Epithelial cell of esophagus (primary cell): ENCODE data around the genes P2RX6 and PPM1F.

- RRBS = no CpG with 5 or more reads among the region's 7 CpGs
Measured at GRCh38 chr22:20772018-20772477, 1.9 kb upstream of the SERPIND1 start.

DNA sequence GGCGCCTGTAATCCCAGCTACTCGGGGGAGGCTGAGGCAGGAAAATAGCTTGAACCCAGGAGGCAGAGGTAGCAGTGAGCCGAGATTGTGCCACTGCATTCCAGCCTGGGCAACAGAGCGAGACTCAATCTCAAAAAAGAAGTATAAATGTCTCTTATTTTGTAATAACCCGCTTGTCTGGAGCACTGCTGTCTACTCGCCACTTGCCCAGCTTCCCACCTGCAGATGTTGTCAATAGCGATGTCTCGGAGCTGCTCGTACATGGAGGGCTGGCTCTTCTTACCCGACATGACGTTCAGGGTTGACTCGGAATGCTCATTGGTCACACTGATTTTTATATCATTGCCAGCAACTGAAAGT is 27.8 kb downstream of the SERPIND1 start:
- RRBS = no CpG with 5 or more reads among the region's 12 CpGs

GRCh38 chr22:20819656-20819990 is 39.0 kb downstream of the PI4KA start:
- RRBS = no CpG with 5 or more reads among the region's 8 CpGs

DNA sequence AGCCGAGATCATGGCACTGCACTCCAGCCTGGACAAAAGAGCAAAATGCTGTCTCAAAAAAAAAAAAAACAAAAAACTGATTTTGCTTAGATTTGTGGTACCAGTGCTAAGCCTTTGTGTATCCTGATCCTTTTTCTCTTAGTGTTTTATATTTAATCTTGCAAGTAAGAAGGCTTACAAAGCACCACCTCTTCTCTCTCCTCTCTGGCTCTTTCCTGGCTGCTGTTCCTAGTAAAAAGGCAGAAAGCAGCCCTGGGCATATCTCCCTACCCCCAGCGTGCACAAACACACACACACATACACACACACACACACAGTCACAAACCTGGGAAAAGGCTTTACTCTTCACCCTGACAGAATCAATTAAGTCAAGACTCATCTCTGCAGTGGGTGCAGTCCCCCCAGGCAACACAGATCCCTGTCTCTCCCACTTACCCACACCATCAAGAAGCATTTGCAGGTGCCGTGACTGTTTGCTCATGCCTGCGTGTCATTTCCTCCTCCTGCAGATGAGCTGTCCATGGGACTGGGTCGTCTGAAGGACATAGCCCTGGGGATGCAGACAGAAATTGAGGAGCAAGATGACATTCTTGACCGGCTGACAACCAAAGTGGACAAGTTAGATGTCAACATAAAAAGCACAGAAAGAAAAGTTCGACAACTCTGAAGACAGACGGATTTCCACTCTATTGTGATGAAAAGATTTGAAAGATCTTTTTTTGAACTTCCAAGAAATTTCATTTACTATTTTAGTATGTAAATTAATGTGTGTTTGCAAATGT is 28.6 kb downstream of the SNAP29 start:
- RRBS = no CpG with 5 or more reads among the region's 8 CpGs

GRCh38 chr22:20958115-20958427 is 9.0 kb upstream of the AIFM3 start:
- RRBS = no CpG with 5 or more reads among the region's 4 CpGs

- RRBS = no CpG with 5 or more reads among the region's 21 CpGs
Measured at GRCh38 chr22:21014513-21015713, at the start of gene P2RX6. Gene P2RX6 (plus strand): TSS chr22:21015165.

DNA sequence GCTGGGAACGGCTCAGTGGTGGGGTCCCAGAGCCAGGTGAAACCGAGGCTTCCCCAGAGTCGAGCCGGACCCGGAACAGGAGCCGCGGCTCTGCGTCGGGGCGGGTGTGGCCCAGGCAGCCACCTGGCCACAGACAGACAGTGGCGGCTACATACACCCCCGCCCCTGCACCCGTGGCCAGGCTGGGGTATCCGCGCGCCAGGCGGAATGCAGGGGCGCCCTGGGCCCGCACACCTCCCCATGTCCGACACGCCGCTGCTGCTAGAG is 266 bp downstream of the SLC7A4 start:
- RRBS = no CpG with 5 or more reads among the region's 22 CpGs

DNA sequence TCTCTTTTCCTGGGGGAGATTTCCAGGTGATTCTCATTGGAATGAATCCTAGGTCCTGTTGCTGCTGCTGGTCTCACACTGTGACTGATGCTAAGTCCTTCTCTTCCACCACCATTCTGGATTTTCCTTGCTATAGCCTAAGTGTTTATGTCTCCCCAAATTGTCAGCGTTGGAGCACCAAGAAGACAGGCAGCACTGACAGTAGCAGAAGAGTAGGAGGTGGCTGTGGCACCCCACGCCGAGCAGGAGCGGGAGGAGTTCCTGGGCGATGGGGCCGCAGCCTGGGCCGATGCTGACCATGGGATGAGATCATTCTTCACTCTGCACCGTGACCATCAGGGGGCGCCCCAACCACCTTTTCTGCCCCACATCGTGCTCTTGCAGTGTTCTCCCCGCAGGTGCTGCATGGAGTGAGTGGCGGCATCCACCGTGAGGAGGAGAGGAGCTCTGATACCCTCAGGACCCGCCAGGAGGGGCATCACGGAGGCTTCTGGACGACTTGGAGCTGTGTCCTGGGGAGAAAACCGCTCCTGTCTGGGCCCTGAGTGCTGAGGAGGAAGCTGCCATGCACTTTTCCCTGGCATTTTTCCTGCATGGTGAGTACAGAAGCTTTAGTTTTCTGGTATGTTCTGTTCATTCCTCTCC is 57.0 kb downstream of the LRRC74B start:
- RRBS = no CpG with 5 or more reads among the region's 17 CpGs

DNA sequence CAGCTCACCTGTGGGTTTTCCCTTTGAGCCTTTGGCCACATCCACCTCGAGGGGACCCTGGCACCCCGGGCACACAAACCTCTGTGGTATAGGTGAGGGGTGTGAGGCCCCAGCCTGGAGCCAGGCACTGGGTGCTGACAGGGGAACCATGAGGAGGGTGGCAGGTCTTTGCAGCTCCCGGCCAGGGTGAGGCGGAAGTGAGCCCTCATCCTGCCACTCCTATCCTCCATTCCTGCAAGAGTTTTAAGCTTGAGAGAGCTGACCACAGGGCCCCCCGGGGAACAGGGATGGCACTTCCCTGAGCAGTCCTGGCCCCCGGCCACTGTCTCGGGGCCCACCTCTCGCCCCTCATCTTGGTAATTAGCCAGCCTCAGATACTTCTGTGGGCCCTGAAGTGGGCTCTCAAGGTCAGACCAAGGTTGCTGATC is 19.1 kb upstream of the TMEM191C start:
- RRBS = no CpG with 5 or more reads among the region's 8 CpGs

- RRBS = no CpG with 5 or more reads among the region's 14 CpGs
Measured at GRCh38 chr22:21457202-21457866, 9.9 kb upstream of the TMEM191C start.

DNA sequence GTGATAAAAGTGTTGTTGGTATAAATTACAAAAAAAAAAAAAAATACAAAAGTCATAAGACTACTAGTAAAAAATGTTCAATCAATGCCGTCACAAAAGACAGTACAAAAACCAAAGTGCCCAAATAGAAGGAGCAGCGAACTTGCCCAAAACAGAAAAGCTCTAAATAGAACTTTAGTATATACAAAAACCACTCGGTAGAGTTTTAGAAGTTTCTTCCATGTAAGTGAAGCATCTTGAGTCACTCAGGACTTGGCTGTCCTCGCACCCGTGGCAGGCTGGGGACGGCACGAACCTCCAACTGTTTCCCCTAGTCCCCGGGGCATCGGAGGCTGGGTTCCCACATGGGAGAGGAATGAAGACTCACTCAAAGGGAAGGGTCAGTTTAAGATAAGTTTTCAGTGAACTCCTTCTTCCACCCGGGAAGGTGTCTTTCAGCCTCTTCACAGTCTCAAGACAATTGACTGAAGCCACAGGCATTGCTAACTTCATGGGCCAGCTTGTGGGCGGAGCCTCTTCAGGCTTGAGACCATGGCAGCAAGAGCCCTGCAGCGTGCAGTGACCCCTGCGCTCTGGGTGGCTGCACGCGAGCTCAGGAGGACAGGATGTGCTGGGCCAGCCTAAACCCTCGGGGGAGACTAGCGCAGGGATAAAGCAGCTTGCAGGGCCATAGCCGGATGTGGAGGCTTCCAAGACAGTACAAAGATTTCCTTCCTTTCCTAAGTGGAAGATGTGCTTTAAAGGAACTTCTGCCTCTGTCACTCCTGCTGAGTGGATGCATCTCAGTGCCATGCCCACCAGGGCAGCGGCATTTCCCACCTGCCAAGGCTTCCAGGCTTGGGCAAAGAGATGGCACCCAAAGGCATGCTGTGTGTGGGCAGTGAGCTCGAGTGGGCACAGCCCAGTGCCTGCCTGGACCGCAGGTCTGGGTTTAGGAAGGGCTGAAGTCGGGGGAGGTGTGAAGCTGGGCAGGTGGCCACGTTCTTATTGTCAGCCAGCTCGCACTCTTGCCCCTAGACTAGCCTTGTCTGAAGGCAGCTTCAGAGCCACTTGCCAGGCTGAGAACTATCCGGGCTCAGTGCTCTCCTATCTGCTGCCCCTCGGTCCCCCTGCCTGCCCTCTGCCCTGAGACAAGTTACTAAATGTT is 32.8 kb downstream of the PPIL2 start:
- RRBS = 29% methylated on average over 1 of the region's 26 CpGs

GRCh38 chr22:21734934-21735275 is 689 bp downstream of the YPEL1 start:
- RRBS = no CpG with 5 or more reads among the region's 7 CpGs

- RRBS = no CpG with 5 or more reads among the region's 12 CpGs
Measured at GRCh38 chr22:21765877-21766657, 30.5 kb upstream of the YPEL1 start.

DNA sequence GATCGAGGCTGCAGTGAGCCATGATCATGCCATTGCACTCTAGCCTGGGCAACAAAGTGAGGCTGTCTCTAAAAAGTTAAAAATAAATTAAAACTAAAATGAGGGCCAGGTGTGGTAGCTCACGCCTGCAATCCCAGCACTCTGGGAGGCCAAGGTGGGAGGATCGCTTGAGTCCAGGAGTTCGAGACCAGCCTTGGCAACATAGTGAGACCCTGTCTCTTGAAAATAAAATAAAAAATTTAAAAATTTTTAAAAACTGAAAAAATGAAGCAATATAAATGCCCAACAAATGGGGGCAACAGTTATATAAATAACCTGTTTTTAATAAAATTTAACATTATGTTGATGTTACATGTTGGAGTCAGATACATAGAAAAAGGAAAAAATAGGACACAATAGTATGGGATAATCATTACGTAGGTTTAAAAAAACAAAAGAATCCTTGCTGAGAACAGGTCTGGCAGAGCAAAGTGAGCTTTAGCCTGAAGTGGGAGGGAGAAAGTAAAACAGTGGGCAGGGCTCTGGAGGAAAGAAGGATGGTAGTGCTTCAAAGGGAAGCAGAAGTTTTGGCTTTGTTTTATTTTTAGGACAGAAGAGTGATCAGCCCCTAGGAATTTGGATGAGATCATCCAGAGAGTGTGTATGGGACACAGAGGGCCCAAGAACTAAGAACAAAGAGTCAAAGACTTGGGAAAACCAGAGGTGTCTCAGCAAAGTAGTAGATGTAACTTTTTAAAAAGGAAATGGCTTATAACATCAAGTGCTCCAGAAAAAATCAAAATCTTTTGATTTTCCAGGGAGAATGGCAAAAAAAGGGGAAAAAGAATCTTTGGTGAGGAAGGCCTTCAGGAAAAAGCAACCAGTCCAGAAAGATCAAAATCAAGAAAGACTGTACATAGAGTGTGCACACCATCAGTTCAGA is 30.4 kb downstream of the MAPK1 start:
- RRBS = no CpG with 5 or more reads among the region's 5 CpGs

DNA sequence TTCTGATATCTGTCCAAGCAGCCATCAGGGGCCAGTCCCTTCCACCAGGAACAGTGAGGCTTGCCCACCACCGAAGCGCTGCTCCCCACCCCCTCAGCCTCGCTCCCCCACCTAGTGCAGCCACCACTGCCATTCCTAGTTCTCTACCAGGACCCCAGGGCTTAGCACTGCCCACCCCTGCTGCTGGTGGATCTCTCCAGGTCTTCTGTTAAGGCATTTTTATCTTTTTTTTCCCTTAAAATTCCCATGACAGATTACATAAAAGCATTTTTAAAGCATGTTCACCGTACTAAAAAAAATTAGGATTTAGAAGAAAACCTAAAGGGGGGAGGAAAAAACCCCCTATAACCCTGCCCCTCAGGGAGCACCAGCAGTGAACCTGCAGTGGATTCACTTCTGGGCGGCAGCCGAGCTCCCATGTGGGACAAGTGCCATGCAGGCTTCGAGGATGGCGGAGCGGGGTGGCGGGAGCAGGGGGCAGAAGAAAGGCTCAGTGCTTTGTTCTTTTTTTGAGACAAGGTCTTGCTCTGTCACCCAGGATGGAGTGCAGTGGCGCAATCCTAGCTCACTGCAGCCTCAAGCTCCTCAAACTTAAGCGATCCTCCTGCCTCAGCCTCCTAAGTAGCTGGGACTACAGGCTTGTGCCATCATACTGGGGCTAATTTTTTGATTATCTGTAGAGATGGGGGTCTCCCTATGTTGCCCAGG is 34.3 kb downstream of the PPM1F start:
- RRBS = no CpG with 5 or more reads among the region's 12 CpGs

DNA sequence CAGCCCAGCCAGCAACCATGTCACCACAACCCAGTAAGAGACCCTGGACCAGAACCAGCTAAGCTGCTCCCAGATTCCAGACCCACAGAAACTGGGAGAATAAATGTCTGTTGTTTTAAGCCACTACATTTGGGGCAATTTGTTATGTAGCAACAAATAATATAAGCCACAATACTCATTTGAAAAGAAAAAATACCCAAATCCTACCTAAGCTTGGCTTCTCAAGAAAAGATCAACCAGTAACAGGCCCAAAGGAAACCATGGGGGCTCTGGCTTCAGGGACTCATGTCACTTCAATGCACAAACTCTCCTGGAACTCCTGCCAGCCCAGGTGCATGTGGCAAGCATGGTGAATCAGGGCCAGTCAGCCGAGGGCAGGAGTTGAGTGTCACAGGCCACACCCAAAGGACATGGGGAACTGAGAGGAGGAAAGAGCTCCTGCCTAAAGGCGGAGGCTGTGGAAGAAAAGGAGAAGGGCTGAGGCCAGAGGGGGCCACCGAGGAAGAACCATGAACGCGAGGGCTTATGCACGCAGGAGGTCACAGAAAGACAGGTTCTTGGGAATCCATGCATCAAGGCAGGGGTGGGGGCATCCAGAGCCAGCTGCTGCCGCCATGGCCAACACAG is 15.8 kb downstream of the PPM1F start:
- RRBS = no CpG with 5 or more reads among the region's 7 CpGs

- RRBS = 4% methylated on average over 30 of the region's 48 CpGs
Measured at GRCh38 chr22:21952637-21953272, at the start of gene PPM1F. Gene PPM1F (minus strand): TSS chr22:21952848.

DNA sequence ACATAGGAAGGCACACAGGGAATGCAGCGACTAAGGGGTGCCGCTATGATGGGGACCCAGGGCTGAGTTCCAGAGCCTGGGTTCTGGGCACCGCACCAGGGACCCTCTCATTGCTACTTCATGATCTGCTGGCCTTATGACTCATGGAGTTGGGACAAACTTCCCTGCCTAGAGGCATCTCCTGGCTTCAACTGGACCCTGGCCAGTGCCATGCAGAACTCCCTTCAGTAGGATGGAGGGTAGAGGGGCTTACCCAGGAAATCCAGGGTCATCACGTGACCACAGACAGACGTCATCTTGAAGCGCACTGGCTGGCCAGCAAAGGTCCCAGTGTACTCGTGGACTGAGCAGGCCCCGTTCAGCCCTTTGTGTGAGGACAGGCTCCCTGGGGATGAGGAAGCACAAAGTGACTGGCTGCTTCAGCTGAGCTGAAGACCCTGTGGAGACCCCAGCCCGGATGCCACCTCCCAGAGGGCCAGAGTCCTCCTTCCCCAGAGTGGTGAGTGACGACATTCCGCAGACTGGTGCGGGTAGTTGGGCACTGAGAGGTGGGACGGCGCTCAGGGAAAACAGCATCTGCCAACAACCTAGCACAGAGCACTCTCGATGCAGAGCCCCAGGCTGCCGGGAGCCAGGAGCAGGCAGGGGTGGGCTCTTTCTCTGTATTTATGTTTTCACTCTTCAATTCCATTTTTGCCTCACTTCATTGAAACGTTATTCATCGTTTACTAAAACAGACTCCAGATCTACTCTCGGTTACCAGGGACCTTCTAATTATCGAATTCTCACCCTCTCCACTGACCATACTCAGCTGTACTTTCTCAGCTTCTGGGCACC is 8.3 kb downstream of the TOP3B start:
- RRBS = no CpG with 5 or more reads among the region's 20 CpGs

DNA sequence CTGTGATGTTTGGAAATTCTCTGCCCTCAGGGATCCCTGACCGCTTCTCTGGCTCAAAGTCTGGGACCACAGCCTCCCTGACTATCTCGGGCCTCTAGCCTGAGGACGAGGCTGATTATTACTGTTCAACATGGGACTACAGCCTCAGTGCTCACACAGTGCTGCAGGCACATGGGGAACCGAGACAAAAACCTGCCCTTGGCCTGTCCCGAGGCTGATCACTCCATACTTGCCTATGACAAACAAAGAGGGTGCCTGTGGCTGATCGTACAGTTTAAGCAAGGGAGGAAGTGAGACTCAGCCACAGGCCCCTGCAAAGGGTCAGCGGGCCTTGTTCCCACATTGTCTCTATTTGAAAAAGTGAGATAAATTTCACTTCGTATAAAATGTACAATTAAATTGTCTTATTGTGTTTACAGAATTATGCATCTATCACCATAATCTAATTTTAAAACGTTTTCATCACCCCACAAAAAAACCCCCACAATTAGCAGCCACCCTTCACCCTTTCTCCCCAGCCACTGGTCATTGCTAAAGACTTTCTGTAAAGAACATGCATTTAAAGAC is 43.9 kb upstream of the TOP3B start:
- RRBS = no CpG with 5 or more reads among the region's 9 CpGs

- RRBS = no CpG with 5 or more reads among the region's 1 CpG
Measured at GRCh38 chr22:22037245-22037787, 54.7 kb upstream of the TOP3B start.